Helper T cell (primary cell): ENCODE results near the genes ANKRD6 and FHL5.

DNA sequence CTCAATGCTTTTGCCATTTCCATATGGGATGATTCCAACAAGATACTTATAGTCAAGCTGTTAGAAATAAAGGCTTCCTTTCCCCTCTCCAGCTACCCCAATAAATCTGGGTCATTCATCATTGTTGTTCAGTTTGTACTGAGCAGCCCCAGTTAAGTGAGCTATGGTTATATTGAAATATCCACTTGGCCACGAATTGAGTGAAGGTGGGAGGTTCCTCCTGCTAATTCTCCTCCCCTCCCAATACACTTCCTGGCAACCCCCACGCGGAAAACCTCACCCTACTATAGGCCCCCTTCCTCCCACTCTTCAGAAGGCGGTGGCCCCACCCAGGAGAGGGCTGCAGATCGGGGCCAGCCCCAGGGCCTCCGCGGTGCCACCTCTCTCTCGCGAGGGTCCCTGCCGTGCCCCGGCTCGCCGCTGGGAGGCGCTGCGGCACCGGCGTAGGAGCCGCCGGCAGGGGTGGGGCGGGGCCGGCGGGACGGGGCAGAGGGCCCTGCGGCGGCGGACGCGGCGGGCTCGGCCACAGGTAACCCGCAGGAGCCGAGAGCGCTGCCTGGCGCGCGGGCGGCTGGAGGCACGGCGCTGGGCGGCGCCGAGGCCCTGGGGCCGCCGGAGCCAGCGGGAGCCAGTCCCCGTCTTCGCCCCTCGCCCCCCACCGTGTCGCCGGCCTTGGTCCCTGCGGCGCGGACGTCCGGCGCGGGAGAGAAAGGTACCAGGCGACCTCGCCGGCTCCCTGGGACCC is at the start of gene ANKRD6:
ANKRD6 (plus strand) TSS at position 489 of the 745 bp plus-strand sequence.
- PRO-cap, 2 experiments, result peak in 1 of 2 experiments; most common plus-strand start position 489 of the sequence (in 1)

DNA sequence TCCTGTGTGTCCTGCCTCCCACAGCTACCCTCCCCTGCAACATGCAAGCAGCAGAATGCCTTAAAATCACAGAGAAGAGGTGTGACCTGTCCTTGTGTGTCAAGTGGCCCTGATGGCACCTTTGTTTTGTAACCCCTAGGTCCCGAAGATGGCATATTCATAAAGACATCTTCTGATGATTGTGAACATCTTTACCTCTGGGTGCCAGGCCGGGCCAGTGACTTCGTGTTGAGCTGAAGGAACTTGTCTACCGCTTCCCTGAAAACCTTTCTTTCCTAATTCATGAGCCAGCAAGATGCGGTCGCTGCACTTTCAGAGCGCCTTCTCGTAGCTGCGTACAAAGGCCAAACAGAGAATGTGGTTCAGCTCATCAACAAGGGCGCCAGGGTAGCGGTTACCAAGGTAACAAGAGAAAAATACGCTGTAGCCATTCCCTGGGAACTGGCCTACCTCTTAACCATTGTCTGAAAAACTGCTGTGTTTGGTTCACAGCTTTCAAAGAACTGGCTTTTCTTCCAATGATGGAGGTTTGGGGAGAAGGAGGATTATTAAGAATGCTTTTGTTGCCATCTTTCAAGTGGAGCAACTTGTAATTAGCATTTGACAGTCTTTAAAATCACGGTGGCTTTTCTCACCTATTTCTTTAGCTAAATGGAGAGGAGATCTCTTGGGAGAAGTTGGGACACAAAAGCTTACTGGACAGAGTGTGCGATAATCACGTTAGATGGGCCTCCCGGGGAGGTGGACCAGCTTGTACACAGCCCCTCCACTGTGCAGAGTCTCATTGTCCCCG is 71.7 kb downstream of the LYRM2 start:
- PRO-cap, 2 experiments, result no peak in any of the 2 experiments

DNA sequence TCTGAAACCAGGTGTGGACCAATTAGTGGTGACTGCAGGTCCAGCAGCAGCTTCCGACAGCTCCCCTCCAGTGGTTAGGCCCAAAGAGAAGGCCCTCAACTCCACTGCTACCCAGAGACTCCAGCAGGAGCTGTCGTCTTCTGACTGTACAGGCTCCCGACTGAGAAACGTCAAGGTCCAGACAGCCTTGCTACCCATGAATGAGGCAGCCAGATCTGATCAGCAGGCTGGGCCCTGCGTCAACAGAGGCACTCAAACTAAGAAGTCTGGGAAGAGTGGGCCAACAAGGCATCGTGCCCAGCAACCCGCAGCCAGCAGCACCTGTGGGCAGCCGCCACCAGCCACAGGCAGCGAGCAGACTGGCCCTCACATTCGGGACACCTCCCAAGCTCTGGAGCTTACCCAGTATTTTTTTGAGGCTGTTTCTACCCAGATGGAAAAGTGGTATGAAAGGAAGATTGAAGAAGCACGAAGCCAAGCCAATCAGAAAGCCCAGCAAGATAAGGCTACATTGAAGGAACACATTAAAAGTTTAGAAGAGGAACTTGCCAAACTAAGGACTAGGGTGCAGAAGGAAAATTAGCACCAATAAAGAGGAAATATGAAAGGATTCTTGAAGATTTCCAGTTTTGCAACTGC is 8.0 kb downstream of the LYRM2 start:
- PRO-cap, 2 experiments, result no peak in any of the 2 experiments

GRCh38 chr6:89656571-89657075 is 18.1 kb upstream of the LYRM2 start:
- PRO-cap, 2 experiments, result no peak in any of the 2 experiments

- PRO-cap, 2 experiments, result no peak in any of the 2 experiments
These were observed 106.7 kb downstream of the GJA10 start for GRCh38 chr6:90000757-90001510.

- PRO-cap, 2 experiments, result peak in 2 of 2 experiments; most common plus-strand start chr6:90081096 (in 2); most common minus-strand start chr6:90080927 (in 2)
These were observed 186.5 kb downstream of the GJA10 start for GRCh38 chr6:90080553-90081383.

DNA sequence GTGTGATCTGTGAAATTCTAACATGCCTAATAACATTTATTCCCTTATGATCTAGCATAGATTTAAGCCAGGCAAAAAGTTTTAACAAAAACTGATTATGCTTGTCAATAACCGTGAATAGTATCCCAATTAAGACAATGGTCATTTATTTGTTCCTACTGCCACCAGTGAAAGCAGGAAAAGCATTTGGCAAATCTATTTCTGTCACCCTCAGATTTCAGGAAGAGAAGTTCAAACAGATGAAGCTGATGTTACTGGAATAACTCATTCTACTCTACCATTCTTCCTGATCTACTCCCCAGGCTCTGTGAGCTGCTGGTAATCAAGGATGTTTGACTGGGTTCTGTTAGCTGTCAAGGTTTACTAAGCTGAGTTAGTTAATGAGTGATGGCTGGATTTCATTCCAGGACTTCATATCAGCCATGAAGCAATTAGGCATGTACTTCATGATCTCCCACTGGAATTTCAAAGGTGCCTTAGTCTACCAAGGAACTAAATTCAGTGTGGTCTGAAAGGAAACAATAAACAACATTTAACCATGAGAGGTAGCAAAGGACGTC is 113.1 kb downstream of the BACH2 start:
- PRO-cap, 2 experiments, result no peak in any of the 2 experiments

DNA sequence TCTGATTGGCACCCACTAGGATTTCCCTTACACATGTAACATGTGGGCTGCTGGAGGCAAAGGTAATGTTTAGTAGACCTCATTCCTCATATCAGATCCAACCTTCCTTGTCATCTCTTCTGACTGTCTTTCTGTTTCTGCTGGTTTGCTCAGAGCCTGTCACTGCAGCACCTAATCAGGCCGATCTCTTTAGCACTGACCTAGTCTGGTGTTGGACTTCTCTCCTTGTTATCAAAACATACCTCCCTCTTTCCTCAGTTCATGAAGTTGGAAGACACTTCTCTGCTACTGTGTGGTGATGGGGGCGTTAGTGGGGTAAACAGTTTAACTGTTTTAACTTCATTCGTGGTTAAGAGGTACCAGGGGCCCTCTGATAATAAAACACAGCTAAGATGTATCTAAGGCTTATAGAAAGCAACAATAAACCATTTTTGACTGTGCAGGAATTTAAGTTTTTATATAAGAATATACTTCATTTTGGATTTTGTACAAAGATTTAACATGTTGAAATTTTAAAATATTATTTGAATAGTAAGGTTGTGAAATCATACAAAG is 54.6 kb upstream of the BACH2 start:
- PRO-cap, 2 experiments, result no peak in any of the 2 experiments

DNA sequence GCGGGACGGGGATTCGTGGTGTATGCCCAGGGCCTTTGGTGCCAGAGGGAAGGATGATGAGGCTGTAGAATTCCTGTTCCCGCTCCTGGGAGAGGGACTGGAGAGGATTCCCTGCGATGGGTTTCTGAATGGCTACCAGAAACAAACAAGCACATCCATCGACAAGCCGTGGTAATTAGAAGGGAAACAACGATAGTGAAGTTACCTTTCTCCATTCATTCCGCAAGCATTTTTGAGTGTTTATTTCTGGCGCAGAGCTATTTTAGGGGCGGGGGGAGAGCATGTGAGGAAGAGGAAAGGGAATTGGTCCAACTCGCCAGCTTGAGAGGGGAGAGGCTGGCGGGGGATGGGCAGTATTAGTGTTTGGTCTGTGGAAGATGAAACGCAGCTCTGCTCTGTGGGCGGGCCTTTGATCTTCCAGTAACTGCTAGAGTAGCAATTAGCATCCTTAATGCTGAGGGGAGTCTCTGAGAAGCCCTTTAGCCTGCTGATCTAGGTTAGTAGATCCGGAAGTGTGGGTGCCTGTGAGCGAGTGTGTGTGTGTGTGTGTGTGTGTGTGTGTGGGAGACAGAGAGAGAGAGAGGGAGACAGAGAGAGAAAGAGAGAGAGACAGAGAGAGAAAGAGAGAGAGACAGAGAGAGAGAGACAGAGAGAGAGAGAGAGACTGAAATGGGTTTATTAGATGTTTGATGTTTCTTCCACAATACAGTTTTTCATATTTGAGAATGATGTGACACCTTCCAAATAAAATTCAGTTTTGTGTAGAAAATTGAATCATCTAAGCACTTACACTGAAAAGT is 117.2 kb upstream of the BACH2 start:
- PRO-cap, 2 experiments, result peak in 1 of 2 experiments; most common plus-strand start position 451 of the sequence (in 1); most common minus-strand start position 453 of the sequence (in 1)

GRCh38 chr6:90514144-90514481 is 72.8 kb downstream of the MAP3K7 start:
- PRO-cap, 2 experiments, result no peak in any of the 2 experiments

GRCh38 chr6:90610659-90611672 is 24.1 kb upstream of the MAP3K7 start:
- PRO-cap, 2 experiments, result no peak in any of the 2 experiments

- PRO-cap, 2 experiments, result no peak in any of the 2 experiments
These were observed 114.4 kb upstream of the MAP3K7 start for GRCh38 chr6:90701242-90701700.

DNA sequence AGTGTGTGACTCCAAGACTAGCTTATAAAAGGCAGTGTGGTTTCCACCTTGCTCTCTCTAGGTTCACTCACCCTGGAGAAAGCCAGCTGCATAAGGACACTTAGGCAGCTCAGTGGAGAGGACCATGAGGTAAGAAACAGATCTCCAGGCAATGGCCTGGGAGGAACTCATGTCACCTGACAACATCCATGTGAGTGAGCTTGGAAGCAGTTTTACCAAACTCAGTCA is 984.3 kb upstream of the MAP3K7 start:
- PRO-cap, 2 experiments, result no peak in any of the 2 experiments

DNA sequence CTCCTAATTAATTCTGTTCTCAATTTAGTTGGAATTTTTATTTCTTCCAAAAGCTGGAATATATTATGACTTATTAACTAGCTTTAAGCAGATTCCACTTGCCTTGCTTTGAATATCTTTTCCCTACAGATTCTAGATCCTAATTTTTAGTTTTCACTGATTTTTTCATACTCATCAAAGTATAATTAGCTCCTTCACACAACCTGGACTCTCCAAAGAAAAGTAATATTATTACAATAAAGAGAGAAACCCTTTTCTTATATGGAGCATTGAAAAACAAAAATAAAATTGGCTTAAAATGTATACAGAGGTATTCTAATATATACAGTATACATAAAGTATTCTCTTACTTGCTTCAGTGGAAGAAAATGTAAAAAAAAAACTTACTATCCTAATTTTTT is 894.6 kb downstream of the EPHA7 start:
- PRO-cap, 2 experiments, result no peak in any of the 2 experiments

- PRO-cap, 2 experiments, result no peak in any of the 2 experiments
These were observed 2.1 kb downstream of the EPHA7 start for GRCh38 chr6:93417038-93417940.

DNA sequence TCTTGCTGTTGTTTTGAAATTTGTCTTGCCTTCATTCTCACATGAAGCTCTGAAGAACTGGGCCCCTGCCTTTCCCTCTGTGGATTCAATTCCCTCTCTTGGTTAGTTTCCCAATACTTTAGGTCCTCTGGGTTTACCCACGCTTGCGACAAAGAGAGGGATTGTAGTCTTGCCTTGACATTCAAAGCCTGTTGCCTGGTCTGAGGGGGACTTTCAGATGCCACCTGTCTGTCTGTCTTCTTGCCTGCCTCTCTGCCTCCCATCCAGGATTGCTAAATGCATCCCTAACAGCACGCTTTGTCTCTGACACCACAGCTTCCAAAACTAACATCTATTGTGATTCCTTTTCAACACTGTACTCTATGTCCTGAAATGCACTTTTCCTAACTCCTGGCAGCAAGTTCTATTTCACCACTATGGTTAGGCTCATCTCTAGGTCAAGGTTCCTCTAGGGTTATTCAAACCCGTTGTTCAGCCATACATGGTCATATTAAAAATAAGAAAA is 25.5 kb upstream of the MANEA start:
- PRO-cap, 2 experiments, result no peak in any of the 2 experiments

DNA sequence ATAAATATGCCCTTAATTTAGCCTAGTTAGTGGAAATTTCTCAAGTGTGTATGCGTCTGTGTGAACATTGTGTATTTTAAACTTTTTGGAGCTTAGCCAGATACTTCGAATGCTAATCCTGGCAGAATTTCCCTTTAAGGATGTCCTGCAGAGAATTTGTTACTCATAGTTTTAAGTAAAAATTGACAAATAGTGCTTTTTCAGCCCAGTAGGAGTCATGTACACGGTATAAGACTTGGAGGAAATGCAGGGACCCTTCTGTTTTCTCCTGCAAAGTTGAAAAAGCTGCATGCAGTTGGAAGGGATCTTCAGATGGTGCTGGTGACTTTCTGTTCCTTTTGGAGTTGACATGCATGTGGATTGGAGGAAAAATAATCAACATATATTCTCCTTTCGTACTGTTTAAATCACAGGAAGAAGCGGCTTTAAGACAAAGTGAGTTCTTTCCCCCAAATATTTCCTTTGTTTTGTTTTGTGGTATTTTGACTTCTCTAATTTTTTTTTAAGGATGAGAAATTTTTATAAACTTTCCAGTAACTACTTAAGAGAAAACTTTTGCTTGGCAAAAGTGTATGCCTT is at the start of gene FHL5:
FHL5 (plus strand) TSS at position 208 of the 579 bp plus-strand sequence.
- PRO-cap, 2 experiments, result no peak in any of the 2 experiments

GRCh38 chr6:96578076-96578386 is 15.1 kb downstream of the FHL5 start:
- PRO-cap, 2 experiments, result no peak in any of the 2 experiments

GRCh38 chr6:96608039-96608543 is 45.2 kb downstream of the FHL5 start:
- PRO-cap, 2 experiments, result no peak in any of the 2 experiments

- PRO-cap, 2 experiments, result no peak in any of the 2 experiments
These were observed 14.6 kb upstream of the GPR63 start for GRCh38 chr6:96851843-96852252.